Left ventricle myocardium (tissue), 1 donor: ENCODE measurements around a stretch of chr6.

GRCh38 chr6:110782521-110783445 is 32.5 kb downstream of the CDK19 start:
- PRO-cap, result no peak

GRCh38 chr6:110813812-110814160 is 1.5 kb downstream of the CDK19 start:
- PRO-cap, result no peak

- PRO-cap, result no peak
These were observed 7.5 kb downstream of the AMD1 start for GRCh38 chr6:110881991-110882525.

GRCh38 chr6:110971367-110971857 is 10.4 kb upstream of the RPF2 start:
- PRO-cap, result no peak

DNA sequence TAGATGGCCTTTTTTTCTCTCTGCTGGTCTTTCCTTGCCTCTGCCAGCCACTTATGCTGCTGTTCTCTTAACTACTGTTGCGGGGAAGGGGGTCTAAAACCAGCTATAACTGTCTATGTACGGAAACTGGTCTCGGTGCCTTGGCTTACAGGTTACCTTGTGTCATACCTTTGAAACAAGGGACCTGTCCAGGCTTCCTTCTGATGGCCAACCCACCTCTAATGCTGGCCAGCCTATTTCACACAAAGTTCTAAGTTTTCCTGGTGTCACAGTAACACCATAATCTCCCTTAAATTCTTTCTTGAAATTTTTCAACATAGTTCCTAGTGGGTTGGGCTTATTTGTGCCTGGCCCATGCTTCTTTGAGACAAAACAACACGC is 30.0 kb downstream of the MFSD4B start:
- PRO-cap, result no peak

- PRO-cap, result no peak
These were observed 82.7 kb downstream of the REV3L start for GRCh38 chr6:111400208-111400893.

GRCh38 chr6:111478564-111479416 is 4.2 kb downstream of the REV3L start:
- PRO-cap, result no peak

DNA sequence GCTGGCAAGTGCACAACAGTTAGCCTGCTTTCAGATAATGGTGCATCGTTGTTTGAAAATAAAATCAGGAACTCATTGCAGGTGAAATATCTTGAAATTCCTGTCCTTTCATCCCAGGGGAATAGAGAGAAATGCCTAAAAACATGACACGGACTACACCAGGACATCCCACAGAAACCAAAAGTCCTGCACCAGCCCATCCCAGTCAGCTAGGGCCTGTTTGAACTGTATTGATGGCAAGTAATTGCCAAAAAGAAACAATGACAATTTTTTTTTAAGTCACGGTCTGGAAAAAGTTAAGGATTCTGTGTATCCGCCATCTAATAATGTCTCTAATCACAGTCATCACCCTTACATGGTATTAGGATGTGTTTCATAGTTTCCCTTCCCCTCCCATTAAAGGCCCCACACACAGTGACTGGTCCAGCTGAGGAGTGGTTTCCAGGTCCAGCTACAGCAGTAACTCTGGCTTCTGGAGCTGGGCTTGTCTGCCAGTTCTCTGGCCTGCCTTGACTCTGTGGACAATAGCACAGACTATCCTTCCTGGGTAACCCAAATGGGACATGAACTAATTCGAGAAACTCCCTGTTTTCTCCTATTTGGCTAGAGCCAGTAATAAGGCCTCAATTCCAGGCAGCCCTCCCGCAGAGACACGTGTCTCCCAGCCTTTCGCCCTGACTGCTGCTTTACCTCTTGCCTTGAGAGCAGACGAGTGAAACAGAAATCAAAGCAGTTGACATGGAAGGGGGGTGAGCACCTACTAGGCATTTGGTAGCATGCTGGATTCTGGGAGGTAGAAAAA is 1.5 kb downstream of the TRAF3IP2 start:
- PRO-cap, result bidirectional peak, plus-strand start at position 426 of the sequence, minus-strand start at position 523 of the sequence; bidirectional peak, plus-strand start at position 727 of the sequence, minus-strand start at position 683 of the sequence

DNA sequence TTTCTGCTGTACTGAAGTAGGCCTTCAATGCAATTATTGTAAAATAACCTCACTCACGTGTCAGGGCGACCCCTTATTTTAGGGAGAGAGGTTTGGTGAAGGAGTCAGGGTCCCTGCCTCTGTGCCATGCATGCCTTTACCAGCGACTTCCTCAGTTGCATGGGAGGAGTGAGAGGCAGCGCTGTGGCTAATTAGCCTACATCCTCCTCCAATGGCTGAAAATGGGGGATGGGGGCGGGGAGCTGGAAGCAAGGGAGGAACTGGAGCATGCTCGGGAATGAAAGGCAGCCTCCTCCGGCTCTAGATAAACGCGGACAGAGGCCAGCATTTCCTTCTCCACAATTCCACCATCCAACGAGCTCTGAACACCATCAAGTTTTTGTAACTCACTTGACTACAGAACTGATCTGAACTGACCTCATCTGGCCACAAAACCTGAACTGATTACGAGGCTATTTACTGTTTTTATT is 58.0 kb upstream of the TRAF3IP2 start:
- PRO-cap, result no peak

DNA sequence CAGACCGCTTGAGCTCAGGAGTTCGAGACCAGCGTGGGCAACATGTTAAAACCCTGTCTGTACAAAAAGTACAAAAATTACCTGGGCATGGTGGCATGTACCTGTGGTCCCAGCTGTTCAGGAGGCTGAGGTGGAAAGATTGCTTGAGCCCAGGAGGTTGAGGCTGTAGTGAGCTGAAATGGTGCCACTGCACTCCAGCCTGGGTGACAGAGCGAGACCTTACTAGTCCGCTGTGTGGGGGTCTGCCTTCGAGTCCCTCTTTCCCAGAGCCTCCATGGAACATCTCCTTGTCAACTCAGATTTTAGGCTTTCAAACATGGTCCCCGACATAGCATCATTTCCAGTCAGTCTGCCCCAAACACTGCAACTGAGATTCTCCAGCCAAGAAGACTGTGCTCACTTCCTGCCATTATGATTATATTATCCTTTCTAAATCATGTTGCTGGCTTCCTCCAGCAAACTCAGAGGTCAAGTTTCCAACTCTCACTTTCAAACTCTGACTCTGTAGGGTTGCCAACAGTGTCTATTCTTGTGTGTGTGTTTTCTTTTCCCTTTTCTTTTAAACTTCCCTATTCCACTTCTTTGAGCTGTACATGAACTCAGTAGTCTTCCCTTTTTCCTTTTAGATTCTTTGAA is 61.0 kb upstream of the TRAF3IP2 start:
- PRO-cap, result no peak

DNA sequence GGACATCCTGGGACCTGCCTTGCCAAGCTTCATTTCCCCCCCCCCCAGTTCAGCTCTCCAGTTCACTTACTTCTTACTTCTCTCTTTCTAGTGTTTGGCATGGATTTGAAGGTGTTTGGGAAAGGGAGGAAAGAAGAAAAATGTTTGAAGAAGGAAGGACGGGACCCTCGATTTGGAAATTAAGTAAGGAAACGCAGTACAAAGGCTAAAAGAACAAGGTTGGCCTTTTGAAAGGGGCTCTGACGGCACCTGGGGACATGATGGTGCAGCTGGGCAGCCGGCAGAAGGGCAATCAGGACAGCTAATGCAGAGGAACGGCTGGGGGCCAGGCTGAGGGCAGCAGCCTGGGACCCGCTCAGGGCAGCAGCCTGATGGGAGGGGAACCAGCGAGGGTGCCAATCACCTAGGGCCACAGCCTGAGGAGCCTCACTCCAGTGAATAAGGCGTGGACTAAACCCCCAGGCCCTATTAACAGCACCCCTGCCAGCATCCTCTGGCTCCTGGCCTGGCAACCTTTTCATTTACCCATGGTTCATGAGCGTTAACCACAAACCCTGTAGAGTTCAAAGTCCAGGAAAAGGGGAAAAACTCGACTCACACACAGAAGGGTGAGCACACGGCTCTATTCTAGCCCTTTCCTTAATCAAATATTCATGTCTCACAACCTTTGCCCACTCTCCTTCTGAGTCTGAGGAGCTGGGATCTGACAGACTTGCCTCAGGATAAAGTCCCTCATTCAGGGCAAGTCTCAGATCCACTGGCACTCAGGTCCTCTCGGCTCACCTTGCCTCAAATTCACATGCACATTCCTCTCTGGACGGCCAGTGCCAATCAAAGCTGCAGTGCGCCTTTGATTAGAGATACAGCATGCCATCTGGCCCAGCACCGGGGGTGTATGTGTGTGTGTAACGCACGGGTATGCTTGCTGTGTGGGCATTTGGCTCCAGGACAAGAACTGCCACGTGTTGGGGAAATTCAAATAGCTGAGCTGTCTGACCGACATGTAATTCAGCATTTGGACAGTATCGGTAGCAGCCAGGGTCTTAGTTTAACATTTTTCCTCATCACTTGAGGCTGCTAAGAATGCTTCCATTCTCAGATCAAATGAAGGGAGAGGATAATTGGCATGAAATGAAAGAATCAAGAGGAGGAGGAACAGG is 86.8 kb upstream of the TRAF3IP2 start:
- PRO-cap, result no peak

DNA sequence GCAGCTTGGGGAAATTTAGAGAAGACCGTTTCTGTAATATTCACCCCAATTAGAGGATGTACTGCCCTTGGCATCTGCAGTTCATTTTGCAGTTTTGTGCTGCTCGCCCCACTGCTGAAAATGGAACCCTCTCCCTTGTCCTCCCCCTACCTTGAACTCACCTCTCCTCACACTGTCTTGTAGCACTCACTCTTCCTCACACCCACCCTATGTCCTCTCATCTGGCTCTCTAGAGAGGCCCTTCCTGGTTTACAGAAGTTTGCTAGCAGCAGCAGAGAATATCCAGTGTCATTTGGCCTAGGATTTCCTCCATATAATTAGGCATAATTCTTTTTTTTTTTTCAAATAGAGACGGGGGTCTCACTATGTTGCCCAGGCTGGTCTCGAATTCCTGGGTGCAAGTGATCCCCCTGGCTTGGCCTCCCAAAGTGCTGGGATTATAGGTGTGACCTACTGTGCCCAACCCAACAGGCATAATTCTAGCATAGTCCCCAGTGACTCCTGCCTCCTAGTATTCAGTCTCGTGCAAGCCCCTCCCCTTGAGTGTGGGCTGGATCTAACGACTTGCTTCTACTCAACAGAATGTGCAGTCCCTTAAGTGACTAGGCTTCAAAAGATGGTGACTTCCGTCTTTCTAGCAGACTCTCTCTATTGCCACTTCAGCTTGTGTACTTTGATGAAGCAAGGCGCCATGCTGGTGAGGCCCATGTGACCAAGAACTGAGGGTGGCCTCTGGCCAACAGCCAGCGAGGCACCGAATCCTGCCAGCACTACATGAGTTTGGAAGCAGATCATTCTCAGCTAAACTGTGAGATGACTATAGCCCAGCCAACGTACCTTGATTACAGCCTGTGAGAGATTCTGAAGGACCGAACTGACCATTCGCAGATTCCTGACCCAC is 109.5 kb upstream of the TRAF3IP2 start:
- PRO-cap, result no peak

- PRO-cap, result no peak
These were observed 122.7 kb downstream of the FYN start for GRCh38 chr6:111750476-111751102.

DNA sequence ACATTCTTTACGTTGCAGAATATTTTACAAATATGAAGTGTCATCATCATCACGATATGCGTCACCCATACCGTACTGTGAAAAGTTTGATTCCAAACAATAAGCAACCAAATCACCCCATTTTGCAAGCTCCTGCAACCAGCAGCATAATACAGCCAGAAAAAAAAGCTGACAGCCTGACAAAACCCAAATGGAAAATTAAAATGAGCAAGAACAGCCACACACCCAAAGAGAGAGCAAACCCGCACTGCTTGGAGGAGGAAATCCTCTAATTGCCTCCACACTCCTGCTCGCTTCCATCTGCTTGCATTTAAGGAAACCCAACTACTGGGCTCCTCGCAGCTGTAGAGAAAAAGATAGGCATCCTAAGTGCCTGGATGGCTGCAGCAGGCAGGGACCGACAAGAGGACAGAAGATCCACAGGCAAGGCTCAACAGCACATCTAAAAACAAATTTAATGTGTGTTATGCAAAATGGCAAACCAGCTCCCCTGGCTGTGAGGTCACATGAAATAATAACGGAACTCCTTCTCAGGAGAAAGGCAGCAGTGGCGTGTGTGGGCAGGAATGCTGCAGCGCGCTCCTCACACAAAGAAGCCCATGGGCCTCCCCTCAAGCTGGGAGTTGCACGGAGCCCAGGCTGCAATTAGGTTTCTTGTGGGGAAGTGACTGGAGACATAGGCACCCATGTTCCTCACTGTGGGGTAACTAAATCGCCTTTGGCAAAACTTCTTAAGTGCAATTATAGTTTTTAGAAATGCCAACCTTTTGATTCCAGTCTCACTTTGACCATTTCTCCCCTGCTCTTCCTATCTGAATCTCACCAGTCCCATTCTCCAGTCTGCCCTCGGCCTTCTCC is 113.0 kb downstream of the FYN start:
- PRO-cap, result no peak

GRCh38 chr6:111837315-111838432 is 35.6 kb downstream of the FYN start:
- PRO-cap, result no peak

DNA sequence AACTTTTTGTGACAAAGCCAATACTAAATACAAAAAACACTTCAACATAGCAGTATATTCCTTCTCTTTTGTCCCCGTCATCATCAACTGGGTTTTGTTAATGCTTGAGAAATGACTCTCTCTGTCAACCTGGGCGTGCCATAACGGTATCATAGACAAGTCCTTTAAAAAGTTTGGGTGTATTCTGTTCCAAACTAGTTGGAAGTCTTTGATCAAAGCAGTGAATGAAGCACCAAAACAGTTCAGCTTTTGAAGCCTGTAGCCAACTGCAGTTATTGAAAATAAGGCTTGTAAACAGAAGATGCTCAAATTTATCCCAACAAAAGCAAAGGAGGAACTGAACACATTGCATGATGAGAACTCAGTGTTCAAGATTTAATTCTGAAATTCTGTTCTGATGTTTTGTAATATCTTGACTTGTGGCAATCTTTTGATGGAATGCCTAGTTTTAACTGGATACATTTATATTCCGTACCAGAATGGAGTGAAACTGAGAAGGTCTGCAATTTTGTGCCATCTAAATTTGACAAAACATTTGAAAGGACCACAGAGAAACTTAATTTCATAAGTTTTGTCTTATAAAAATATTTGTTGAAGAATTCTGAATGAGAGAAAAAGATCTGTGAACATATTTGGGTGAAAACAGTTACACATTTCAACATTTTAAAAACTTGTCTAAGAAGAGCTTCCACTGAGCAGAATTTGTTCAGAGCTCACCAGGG is 17.6 kb downstream of the FYN start:
- PRO-cap, result no peak

GRCh38 chr6:111871676-111872830 is 1.2 kb downstream of the FYN start:
- PRO-cap, result no peak

DNA sequence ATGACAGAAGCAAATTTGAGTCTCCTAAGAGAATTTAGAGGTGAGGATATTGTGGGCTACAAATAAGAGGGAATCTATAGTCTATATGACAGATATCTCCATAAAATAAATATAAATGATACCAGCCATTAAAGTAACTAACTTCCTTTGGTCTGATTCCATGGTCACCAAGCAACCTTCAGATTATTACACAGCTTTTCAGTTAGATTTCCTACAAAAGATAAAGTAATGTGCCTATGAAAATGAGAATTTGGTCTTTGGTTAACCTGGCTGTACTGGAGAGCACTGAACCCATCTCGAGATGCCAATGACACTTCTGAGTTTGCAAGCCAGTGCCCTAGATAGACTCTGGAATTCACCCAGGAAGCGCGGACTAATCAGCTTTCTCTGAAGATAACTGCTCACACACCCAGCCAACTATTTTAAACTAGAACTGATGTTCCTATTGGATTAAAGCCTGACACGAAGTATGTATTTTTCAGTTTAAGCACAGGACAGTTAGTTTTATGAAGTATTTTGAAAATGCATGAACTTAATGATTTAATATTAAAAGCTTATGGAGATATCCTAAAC is 1.7 kb downstream of the TUBE1 start:
- PRO-cap, result no peak

DNA sequence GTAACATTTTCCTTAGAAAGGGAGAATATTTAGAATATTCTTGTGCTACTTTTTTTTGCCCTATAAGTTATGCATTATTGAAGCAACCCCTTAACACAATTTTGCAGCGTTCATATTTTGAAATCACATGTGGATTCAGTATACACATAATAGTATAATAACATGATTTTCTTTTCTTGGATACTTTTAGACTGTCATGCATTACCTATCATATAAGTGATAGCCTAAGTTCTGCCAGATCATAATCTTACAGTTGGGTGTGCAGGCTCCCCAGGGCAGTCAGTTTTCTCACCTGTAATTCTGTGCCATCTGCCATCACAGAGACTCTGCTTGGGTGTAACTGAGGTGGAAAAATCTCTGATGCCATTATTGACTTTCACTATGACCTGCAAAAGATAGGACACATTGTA is 27.0 kb downstream of the FAM229B start:
- PRO-cap, result no peak

DNA sequence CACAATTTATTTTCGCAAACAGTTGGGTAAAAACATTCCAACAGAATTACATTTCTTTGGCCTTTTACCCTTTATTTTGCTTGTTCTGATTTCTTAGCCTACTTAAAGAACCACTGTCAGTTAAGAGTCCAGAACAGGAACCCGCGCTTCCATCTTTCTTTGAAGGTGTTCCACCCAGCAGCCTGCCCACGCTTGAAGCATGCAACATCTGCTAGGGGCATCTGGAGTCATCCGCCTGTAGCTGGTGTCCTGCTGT is 51.8 kb downstream of the LAMA4 start:
- PRO-cap, result no peak